CD14-positive monocyte (primary cell): ENCODE measurements around a stretch of chr7.

DNA sequence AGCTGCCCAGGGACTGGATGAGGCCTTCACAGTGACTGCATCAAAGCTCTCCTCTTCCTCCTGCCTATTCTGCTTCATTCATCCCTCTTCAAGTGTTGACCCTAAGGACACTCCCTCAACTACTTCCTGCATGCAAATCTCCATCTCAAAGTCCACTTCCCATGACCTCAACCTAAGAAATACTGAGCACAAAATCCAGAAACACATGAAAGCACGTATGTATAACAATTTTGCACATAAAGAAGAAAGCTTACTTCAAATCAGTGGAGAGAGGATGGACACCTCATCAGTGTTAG is 182.4 kb downstream of the AVL9 start:
- CAGE, long polyA plus RNA, result no peak

DNA sequence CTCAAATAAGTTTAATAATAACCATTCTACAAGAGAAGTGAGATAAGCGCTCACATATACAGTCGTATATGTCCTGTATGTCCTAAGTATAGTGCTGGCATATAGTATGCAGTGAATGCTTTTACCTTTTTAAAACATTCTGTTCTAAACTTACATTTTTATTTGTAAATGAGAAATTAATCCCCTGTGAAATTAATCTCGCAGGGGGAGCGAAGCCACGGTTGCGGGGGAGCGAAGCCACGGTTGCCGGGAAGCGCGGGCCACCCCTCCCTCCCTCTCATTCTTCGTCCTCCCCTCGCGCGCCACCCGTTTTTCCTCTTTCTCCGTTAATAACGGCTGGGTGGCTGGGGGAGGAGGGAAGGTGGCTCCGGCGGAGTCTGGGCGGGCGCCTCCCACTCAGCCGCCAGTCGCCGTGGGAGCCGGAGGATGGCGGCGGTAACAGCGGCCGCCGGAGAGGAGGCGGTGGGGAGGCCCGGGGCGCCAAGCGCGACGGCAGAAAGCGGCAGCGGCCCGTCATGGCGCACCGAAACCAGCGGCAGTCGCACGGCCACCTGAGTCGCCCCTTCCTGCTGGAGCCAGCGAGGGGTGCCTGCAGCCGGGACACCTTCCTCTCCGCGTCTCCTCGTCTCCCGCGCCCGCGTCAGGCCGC is 163.7 kb downstream of the KBTBD2 start:
- CAGE, long polyA plus RNA, result no peak

DNA sequence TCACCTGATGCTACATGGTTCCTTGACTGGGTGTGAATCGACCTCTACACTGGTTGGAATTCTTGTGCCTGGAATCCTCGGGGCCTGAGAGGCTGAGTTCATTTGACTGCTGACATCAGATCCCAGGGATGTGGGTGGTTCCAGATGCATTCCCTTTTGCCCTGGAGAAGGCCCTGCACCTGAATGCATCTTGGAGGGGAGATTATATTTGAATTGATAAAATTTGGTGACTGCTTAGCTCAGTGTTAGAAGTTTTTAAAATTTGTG is 35.6 kb downstream of the FKBP9 start:
- CAGE, long polyA plus RNA, result no peak

DNA sequence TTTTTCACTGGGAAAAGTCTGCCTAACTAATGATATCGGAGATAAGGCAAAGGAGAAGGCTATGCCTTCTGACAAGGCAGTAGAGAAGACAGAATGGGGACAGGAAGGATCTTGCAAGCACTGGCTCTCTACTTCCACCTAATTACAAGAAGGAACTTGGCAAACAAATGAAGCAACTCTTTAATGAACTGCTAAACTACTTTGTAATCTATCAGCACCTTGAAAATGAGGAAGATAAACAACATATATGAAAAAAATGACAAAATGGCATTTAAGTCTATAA is 12.1 kb downstream of the NT5C3A start:
- CAGE, long polyA plus RNA, result no peak

GRCh38 chr7:33062041-33062244 is 633 bp downstream of the NT5C3A start:
- CAGE, long polyA plus RNA, result no peak

DNA sequence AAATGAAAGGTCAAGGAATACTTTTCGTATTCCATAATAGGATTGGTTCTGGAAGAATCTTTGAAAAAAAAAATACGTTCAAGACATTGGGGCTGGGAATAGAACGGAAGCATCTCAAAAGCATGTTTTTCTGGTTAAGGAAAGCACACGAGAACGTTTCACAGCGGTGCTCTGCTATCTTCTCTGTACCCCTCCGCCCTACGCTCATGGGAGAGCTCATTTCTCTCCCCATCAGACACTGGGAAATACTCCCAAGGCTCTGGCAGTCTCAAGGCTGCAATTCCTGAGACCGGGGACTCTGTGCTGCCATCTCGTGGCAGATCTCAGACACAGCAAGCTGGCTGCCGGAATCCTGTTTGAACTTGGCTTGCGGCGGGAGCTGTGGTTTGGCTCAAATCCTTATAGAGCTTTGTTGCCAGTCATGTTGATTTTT is 27.4 kb downstream of the BMPER start:
- CAGE, long polyA plus RNA, result no peak

DNA sequence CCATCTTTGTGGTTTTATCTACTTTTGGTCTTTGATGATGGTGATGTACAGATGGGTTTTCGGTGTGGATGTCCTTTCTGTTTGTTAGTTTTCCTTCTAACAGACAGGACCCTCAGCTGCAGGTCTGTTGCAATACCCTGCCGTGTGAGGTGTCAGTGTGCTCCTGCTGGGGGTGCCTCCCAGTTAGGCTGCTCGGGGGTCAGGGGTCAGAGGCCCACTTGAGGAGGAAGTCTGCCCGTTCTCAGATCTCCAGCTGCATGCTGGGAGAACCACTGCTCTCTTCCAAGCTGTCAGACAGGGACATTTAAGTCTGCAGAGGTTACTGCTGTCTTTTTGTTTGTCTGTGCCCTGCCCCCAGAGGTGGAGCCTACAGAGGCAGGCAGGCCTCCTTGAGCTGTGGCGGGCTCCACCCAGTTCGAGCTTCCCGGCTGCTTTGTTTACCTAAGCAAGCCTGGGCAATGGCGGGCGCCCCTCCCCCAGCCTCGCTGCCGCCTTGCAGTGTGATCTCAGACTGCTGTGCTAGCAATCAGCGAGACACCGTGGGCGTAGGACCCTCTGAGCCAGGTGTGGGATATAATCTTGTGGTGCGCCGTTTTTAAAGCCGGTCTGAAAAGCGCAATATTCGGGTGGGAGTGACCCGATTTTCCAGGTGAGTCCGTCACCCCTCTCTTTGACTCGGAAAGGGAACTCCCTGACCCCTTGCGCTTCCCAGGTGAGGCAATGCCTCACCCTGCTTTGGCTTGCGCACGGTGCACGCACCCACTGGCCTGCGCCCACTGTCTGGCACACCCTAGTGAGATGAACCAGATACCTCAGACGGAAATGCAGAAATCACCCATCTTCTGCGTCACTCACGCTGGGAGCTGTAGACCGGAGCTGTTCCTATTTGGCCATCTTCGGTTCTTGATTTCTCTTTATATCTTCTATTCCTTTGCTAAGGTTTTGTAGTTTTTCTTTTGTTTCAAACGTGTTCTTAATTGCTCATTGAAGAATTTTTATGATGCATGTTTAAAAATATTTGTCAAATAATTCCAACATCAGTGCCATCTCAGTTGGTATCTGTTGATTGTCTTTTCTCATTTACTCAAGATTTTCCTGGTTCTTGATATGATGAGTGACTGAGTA is 269.7 kb downstream of the BMPER start:
- CAGE, long polyA plus RNA, result no peak

GRCh38 chr7:34757917-34758640 is 100.1 kb downstream of the NPSR1 start:
- CAGE, long polyA plus RNA, result no peak

- CAGE, long polyA plus RNA, result no peak
These were observed 25.1 kb downstream of the DPY19L1 start for GRCh38 chr7:35012092-35012694.

GRCh38 chr7:35185570-35186745 is 67.9 kb downstream of the TBX20 start:
- CAGE, long polyA plus RNA, result no peak

DNA sequence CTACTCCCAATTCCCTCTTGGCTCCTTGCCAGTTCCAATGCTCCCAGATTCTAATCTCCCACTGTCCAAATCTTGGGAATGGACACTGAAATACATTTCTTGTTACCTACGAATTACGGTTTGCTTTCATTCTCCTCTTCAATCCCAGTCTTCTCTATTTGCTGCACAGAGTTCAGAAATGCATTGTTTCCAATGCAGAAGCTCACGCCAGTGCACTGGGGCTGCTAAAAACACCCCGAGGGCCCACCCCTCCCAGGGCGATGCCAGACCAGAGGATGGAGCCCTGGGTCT is 120.7 kb upstream of the TBX20 start:
- CAGE, long polyA plus RNA, result no peak

DNA sequence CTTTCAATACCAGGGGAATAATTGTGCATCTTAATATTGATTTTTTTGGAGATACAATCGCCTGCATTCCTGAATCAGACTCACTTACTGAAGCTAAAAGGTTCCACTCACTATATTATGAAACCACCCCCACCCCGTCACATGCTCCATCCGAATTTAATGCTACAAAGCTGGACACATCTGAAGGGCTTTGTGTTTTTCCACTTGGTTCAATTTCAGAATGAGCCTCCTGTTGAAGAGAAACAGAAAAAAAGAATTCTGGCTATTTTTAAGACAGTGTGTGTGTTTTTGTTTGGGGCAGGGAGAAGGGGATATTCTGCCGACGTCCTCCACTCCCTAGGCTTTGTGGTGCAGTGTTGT is 165.5 kb upstream of the TBX20 start:
- CAGE, long polyA plus RNA, result no peak

- CAGE, long polyA plus RNA, result no peak
These were observed 70.2 kb downstream of the HERPUD2 start for GRCh38 chr7:35624710-35625232.

DNA sequence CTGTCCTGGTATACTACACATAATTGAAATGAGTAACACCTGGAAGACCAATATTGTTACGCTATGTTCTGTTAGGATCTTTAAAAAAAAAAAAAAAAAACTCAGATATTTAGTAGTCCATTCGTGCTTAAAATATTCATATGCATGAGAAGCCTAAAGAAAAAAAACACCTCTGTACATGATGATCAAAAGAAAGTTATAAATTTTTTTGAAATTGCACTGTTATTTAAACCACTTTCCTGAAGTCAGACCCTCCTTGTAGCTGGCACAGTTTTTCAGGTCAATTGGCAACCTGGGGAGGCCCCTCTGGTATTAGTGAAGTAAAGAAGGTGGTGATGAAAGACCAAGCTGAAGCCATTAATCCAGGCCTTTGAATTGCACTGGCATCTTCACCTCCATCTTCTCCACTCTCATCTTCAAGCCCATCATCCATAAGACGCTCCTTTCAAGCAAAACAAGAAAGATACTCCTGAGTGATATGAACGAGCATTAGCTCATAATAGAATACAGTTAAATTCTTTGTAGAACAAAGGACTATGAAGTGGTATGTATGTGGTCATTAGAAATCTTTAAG is 61.4 kb downstream of the HERPUD2 start:
- CAGE, long polyA plus RNA, result no peak

- CAGE, long polyA plus RNA, result no peak
These were observed 46.7 kb upstream of the SEPTIN7 start for GRCh38 chr7:35753841-35754779.

DNA sequence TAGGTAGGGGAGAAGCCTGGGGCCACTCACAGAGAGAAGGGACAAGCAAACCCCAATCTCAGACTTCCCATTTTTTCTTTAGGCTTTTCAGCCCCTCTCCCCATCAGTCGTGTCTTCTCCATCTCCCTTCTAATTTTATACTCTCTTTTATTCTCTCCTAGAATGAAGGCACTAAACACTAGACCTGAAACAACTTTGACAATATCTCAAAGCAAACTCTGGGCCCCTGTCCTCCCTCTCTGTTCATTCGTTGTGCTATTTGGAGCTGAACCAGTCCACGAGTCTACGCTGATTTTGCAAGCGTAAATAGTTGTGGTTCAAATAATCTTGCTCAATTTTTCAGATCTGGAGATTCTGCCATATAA is 105.1 kb upstream of the EEPD1 start:
- CAGE, long polyA plus RNA, result no peak

GRCh38 chr7:36082039-36082798 is 70.8 kb upstream of the EEPD1 start:
- CAGE, long polyA plus RNA, result no peak

- CAGE, long polyA plus RNA, result no peak
These were observed 22.1 kb upstream of the EEPD1 start for GRCh38 chr7:36130887-36131505.

DNA sequence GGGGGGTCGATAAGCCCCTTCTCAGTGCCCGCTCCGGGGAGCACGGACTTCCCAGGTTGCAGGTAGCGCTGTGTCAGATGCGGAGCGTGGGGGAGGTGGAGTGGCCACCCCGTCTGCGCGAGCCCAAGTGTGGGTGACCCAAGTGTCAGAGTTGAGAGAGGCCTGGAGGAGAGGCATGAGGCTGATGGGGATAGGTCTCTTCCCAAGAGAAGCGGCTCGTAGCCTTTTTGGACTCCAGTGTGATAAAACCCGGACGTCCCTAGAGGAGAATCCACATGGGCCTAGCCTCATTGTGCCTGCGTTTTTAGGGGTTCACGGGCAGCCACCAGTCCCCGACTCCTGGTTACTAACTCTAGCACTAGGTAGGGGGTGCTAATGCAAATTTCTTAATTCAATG is 650 bp downstream of the EEPD1 start:
- CAGE, long polyA plus RNA, result no peak

GRCh38 chr7:36219217-36220093 is 66.4 kb downstream of the EEPD1 start:
- CAGE, long polyA plus RNA, result no peak